Foreskin fibroblast (primary cell): ENCODE data around the genes F9, MAGEC2 and CXorf51B.

- RRBS: no CpG with 5 or more reads among the region's 9 CpGs
Measured at GRCh38 chrX:136868353-136869409, 11.8 kb downstream of the RBMX start.

DNA sequence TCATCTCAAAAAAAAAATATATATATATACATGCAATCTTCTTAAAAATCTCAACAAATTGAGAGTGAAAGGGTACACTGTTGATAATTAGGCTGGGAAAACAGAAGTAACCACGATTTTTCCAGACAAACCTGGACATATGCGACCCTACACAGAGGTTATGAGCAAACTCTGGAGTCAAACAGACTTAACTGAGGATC is 85.2 kb downstream of the ZIC3 start:
- RRBS: no CpG with 5 or more reads among the region's 2 CpGs

DNA sequence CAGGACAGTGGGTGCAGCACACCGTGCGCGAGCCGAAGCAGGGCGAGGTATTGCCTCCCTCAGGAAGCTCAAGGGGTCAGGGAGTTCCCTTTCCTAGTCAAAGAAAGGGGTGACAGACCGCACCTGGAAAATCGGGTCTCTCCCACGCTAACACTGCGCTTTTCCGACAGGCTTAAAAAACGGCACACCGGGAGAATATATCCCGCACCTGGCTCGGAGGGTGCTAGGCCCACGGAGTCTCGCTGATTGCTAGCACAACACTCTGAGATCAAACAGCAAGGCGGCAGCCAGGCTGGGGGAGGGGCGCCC is 66.9 kb upstream of the FGF13 start:
- RRBS: no CpG with 5 or more reads among the region's 18 CpGs

DNA sequence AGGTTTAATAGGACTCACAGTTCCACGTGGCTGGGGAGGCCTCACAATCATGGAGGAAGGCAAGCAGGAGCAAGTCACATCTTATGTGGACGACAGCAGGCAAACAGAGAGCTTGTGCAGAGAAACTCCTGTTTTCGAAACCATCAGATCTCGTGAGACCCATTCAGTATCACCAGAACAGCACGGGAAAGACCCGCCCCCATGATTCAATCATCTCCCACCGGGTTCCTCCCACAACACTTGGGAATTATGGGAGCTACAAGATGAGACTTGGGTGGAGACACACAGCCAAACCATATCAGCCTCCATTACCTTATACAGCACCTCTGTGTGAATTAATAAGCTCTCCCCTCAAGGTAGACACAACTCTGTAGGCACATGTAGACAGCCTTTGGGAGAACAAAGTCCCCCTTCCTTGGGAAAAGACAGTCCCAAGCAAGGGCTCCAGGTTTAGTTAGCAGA is 279.0 kb upstream of the FGF13 start:
- RRBS: no CpG with 5 or more reads among the region's 7 CpGs

GRCh38 chrX:139530633-139531136 is at the start of gene F9:
TSS of gene F9 (plus strand) at chrX:139530739.
- RRBS: no CpG with 5 or more reads among the region's 5 CpGs

- RRBS: no CpG with 5 or more reads among the region's 6 CpGs
Measured at GRCh38 chrX:139774469-139775191, 66.7 kb upstream of the MCF2 start.

- RRBS: no CpG with 5 or more reads among the region's 10 CpGs
Measured at GRCh38 chrX:141002133-141002486, 284 bp upstream of the SPANXB1 start.

DNA sequence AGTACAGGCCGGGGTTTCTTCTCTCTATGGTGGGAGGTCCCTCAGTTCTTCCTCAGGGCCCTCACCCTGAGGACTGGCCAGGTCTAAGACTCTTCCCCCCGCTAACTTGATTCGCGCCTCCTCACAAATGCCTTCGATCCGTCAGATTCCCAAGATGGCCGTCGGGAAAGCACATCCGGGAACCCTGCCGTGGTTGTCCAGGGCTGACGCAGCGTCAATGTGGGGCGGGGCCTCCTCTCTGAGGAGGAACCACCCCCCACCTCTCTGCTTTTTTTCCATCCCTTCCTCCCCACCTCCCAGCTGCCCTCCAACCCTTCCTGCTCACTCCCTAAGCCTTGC is at the start of gene MAGEC2:
TSS of gene MAGEC2 (minus strand) at position 171 of the 339 bp plus-strand sequence.
- RRBS: no CpG with 5 or more reads among the region's 13 CpGs

DNA sequence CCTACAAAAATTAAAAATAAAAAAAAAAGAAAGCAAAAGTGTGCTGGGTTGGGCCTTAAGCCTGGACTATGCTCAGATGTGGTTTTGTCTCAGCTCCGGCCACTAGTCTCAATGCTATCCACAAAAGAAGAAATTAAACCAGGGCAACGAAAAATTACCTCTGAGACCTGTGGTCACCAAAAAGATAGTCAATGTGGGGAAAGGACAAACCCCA is 210.3 kb upstream of the MAGEC2 start:
- RRBS: no CpG with 5 or more reads among the region's 2 CpGs

DNA sequence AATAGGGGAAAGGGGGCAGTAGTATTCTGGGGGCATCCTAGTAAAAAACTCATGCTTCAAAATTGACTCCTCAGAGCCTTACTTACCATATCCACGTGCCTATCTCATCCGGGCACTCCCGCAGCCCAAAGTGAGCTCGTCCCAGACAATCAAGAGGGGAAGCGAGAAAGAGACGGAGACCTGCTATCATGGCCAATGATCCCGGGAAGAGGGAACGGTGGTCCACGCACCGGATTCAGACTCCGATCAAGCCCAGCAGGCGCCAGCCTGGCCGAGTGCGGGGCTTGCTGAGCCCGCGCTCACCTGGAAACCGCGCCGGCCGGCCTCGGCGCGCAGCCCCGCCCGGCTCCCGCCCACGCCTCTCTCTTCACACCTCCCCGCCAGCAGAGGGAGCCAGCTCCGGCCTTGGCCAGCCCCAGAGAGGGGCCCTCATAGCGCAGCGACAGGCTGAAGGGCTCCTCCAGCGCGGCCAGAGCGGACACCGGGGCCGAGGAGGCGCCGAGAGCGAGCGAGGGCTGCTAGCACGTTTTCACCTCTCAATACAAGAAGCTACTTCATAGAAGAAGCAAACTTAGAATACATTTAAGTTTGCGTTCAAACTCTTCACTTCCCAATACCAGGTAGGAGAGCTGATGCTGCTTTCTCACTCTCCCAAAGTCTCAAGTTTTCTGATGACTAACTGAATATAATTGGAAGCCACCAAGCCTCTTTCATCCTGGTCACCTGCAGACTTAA is 36.8 kb upstream of the SPANXN2 start:
- RRBS: 89% methylated on average over 8 of the region's 42 CpGs

- RRBS: no CpG with 5 or more reads among the region's 2 CpGs
Measured at GRCh38 chrX:146809522-146809827, at the start of gene CXorf51B. TSS of gene CXorf51B (plus strand) at chrX:146809771.

- RRBS: no CpG with 5 or more reads among the region's 2 CpGs
Measured at GRCh38 chrX:147935122-147935548, 23.4 kb downstream of the FMR1 start.

DNA sequence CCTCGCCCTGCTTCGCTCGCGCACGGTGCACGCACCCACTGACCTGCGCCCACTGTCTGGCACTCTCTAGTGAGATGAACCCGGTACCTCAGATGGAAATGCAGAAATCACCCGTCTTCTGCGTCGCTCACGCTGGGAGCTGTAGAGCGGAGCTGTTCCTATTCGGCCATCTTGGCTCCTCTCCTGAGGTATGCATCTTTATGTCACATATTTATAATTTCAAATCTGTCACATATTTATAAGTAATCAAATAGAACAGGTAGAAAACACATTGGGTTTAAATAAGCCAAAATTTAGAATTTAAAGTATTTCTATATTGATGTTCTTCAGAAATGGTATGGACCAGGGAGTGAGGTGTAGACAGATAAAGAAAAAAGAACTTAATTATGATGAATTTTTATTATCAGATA is 148.2 kb downstream of the FMR1NB start:
- RRBS: no CpG with 5 or more reads among the region's 14 CpGs

DNA sequence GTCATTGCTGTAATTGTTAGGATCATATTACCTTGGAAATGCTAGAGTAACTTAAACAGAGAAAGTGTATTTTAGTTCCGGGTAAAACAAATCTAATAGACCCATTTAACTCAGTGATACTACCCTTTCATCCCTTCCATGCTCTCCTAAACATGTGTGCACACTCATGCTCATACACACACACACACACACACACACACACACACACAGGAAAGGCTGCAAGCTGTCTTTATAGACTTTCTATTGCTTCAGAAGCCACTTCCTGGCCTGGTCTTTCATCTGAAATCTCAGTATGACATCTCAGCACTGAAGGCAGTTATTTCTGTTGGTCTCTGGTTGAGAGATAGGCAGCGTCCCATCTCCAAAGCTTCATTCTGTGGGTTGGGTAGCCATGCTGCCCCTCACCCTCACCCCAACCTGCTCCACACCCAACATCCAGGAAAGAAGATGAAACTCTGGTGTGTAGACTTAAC is 190.1 kb upstream of the AFF2 start:
- RRBS: no CpG with 5 or more reads among the region's 2 CpGs

DNA sequence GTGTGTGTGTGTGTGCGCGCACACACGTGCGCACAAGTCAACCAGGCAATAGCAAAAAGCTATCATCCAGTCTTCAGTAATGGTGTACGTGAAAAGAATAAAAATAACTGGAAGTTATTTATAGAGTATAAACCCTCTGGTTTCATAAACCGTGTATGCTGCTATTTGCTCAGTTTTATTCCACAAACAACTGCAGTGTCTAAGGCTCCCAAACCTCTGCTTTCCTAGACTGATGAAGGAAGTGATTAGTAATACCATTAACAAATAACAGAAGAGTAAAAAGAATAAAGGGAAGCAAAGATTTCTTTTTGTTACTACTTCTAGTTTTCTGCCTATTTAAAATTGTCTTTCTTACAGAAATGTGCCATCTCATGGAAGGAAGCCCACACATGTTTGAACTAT is 76.9 kb downstream of the AFF2 start:
- RRBS: no CpG with 5 or more reads among the region's 6 CpGs

GRCh38 chrX:148981088-148981424 is 434.2 kb downstream of the ENSG00000287585 start:
- RRBS: no CpG with 5 or more reads among the region's 2 CpGs

GRCh38 chrX:149183903-149184410 is 231.3 kb downstream of the ENSG00000287585 start:
- RRBS: no CpG with 5 or more reads among the region's 19 CpGs

GRCh38 chrX:149486597-149486858 is 18.6 kb downstream of the IDS start:
- RRBS: no CpG with 5 or more reads among the region's 1 CpG

GRCh38 chrX:149493969-149494461 is 11.1 kb downstream of the IDS start:
- RRBS: no CpG with 5 or more reads among the region's 7 CpGs